Peritoneum (tissue), 1 donor: Measurements from ENCODE around the genes C3orf49 and PRICKLE2.

- PRO-cap, result no peak
These were observed 3.0 kb downstream of the CADPS start for GRCh38 chr3:62872187-62872692.

GRCh38 chr3:63159487-63159840 is 118.6 kb upstream of the SYNPR start:
- PRO-cap, result no peak

DNA sequence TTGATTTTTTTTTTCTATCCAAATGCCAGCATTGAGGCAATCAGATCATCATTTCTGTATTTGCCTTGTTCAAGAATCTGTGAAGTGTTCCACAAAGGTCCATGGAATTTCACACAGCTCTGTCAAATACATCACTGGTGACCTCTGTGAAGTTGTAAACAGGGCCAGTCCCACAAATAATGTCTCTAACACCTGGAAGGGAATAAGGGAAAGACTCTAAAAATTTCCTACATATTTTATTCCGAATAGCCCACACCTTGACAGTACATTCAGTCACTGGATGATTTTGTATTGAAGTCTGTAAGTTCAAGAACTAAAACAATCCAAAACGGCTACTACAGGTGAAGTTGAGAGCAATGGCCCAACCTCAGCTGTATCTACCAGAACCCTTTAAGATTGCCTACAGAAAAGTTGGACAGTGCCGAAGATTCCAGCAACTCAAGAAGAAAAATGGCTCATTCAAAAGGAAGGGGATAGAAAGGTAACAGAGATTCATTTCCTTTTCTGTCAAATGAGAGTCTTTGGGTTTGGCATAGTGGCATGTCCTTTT is at the start of gene C3orf49:
Gene C3orf49, plus strand, starts transcription at position 184 of the 550 bp plus-strand sequence.
- PRO-cap, result no peak

- PRO-cap, result bidirectional peak, plus-strand start at chr3:63912628, minus-strand start at chr3:63912536
These were observed 48.8 kb downstream of the ATXN7 start for GRCh38 chr3:63912333-63912952.

DNA sequence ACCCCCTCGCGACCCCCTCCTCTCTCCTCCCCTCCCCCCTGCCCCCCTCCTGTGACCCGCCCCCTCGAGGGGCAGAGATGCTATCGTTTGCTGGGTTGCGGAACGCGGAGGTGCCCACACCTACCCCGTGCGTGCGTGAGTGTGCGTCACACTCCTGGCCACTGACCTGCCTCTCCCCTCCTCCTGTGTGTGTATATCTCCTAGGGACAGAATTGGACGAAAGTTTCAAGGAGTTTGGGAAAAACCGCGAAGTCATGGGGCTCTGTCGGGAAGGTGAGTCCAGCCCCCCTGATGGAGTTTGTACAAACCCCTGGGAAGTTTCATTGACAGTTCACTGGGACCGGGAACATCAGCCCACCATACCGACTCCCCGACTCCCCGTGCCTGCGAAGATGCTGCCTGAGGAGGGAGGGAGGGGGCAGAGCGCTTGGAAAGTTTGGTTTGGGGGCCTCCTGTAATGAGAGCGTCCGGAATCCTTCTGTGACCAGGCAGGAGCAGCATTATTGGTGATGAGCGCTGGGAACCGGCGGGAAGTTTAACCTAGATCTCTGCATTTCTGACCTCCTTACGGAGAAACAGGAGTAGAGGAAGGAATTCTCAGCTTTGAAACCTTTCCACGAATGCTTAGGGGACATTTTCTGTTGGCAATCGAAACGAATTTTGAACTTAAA is 49.4 kb downstream of the ATXN7 start:
- PRO-cap, result no peak

DNA sequence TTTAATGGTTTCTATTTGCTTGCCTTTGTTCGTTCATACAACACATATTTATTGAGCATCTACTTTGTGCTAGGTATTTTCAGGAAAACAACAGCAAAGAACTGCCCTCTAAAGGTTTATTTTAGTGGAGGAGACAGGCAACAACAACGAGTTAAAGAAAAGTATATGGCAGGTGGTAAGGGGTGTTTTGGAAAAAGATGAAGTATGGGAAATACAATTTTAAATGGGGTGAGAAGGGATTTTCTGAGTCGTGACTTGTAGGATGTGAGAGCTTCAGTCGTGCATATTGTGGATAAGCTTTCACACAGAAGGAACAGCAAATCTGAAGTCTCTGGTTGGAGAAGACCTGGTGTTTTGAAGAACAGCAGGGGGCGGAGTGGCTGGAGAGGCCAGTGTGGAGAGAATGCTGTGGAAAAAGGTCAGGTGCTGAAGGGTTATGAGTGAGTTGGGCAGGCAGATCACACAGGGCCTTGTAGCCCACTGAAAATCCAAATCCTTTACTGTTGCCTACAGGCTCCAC is 62.5 kb downstream of the ATXN7 start:
- PRO-cap, result no peak

DNA sequence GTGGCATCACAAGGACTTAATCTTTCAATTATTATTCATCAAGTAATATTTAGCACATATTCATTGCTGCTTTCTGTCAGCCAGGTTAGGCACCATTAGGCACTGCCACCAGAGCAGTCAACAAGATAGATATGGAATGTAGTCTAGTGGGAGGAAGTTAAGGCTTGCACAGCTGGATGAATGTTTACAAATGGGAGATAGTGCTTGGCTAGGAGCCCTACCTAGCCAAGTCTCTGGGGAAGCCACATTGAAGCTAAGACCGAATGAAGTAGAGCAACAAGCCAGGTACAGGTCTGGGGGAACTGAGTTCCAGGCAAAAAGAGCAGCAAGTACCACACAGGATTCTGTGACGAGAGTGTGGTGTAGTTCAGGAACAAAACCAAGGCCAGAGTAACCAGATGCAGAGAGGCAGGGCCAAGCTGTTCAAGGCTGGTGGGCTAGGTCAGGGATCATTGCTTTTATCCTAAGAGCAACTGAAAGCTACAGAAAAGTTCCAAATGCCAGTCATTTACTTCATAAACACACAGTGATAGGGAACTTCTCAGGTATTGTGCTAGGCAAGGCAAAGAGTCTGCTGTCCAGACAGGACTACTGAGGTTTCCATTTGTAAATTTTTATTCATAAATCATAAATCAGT is 77.6 kb downstream of the PSMD6 start:
- PRO-cap, result no peak

GRCh38 chr3:63960319-63960913 is 62.9 kb downstream of the PSMD6 start:
- PRO-cap, result no peak

GRCh38 chr3:64017002-64017663 is 6.2 kb downstream of the PSMD6 start:
- PRO-cap, result no peak

DNA sequence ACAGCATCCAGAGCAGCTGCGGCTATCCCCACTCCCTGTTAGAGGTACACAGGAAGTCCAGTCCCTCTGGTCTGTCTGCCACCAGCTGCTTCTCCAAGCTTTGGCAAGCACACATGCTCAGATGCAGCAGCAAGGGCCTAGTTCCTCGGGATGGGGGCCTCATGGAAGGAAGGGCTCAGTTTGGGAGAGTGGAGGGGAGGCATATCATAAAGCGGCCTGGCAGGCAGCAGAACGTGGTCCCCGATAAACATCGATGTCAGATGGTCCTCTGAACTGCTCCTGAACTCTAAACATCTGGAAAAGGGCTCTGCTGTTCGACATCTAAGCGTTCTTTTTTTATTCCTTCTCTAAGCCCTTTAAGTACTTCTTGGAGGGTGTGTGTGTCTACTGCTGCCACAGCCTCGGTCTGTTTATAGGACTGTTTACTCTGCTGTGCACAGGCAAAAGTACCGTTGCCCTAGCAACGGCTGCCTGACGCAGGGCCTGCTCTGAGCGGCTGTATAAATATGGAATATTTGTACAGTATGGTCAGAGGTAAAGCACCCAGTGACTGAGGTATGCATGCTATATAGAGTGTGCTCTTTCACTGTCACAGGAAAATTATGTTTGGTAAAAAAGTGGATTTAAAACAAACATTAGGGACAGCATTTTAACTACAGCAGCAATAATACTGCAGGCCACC is 74.5 kb downstream of the PRICKLE2 start:
- PRO-cap, result no peak

DNA sequence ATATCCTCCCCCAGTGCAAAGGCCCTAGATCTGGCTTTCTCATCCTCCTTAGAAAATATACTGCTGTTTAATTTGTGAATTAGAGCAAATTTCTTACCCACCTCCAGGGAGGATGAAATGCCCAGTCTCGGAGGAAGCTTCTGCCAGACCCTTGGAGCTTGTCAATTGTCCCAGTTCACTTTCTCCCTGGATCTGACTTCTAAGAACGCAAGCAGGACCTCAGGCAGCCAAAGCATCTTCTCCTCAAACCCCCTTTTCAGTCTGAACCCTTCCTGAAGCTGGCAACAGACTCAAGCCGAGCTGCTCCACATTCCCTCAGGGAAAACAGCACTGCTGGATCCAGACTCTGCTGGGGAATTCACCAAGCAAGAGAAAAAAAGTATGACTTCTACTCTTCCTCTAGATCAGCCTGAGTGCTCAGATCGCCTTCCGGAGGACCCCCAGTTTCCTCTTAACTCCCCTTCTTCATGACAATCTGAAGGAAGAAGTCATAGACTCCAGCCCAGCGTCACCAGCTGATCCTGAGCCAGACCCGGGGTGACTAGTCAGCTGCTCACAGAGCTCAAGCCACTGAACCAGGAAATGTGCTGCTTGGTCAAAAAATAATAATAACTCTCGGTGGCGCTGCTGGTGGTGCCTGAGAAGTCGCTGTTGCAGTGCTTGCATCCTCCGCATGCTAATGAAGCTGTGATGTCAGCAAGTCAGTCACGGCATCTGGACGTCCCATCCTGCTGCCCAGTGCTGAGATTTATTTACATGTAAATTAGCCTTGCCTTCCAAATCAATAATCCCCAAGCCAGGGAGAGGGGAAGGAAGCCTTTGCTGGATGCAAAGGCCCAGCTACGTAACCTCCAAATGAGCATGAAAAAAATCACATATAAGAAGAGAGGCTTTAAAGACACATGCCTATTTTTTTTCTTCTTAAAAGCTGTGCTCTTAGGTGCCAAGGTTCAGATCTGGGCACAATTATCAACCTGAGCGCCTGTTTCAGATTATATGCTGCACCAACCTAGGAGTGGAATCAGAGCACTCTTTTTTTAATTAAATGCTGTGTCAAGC is at the start of gene PRICKLE2:
Gene PRICKLE2, minus strand, starts transcription at position 658 of the 1,059 bp plus-strand sequence.
- PRO-cap, result no peak

GRCh38 chr3:64444581-64445976 is 219.8 kb upstream of the PRICKLE2 start:
- PRO-cap, result no peak

- PRO-cap, result no peak
These were observed 141.1 kb downstream of the ADAMTS9 start for GRCh38 chr3:64546665-64547089.

DNA sequence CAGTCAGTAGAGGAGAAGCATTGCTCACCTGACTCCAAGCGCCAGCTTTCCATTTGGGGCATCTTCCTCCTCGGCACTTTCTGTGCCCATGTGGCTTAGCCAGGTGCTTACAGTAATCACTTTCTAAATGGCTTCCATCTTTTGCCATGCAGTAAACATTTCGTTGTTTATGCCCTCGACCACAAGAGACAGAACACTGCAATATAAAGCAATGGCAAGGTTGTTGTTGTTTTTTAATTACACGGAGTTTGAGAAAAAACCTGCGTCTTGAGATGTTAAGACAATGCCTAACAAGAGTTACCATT is 119.5 kb downstream of the ADAMTS9 start:
- PRO-cap, result no peak

DNA sequence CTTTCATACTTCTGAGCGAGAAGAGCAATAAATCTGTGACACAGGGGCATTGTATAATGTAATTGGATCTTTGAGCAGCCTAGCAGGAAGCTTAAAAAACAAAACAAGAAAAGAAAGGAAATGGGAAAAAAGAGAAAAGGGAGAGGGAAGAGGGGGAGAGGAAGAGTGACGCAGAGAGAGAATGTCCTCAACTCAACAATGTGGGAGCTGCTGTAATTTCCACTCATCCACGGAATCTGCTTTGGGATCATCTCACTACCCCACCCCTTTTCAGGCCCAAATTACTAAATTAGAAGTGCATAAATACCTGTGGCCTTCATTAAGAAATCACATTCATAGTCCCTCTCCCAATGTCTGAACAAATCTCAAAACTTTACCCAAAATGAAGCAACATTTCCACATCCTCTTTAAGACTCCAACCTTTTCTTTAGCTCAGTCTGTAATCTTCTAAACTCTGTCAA is 37.4 kb downstream of the ADAMTS9 start:
- PRO-cap, result no peak

DNA sequence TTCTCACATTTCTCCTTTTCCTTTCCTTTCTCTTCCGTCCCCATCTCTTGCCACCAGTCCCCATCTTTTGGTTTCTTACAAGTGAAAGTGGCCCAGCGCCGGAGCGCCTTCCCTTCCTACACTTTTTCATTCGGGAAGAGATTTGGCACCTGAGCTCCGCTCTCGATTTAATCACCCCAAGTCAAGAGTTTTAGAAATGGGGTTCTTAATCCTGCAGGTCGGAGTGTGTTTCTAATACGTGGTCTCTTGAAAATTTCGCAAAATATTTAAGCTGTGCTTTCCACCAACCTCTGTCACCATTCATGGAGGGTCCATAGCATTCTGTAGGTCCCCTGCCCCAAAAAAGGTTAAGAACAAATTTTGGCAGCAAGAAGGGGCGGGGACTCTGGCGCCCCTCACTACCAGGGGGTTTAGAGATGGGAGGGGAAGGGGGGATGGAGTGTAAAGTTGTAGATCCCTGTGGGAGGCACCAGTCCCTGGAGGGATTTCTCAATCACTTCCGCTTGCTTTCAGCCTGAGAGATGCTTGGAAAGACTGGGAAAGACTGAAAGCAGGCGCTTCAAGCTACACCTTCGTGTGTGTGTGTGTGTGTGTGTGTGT is 834 bp upstream of the ADAMTS9 start:
- PRO-cap, result no peak

DNA sequence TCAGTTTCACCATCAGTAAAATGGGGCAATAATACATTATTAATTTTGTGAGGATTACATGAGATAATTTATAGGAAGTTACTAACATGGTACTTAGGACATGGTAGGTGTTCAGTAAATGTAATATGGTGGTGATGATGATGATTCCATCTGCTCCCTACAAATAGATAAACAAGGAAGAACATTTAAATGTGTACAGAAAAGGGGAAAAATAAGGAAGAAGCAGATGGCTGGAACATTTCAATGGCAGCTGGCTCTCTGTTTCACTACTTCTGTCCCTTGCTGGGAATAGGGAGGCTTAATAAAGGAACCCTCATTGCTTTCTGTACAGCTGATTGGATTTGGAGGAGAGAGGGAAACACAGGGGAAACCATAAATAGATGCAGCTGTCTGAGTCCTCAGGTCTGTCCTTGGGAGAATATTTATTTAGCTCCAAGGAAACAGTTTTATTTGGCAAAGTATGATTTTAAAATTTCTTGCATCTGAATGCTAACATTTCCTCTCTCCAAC is 208.6 kb upstream of the ADAMTS9 start:
- PRO-cap, result no peak

DNA sequence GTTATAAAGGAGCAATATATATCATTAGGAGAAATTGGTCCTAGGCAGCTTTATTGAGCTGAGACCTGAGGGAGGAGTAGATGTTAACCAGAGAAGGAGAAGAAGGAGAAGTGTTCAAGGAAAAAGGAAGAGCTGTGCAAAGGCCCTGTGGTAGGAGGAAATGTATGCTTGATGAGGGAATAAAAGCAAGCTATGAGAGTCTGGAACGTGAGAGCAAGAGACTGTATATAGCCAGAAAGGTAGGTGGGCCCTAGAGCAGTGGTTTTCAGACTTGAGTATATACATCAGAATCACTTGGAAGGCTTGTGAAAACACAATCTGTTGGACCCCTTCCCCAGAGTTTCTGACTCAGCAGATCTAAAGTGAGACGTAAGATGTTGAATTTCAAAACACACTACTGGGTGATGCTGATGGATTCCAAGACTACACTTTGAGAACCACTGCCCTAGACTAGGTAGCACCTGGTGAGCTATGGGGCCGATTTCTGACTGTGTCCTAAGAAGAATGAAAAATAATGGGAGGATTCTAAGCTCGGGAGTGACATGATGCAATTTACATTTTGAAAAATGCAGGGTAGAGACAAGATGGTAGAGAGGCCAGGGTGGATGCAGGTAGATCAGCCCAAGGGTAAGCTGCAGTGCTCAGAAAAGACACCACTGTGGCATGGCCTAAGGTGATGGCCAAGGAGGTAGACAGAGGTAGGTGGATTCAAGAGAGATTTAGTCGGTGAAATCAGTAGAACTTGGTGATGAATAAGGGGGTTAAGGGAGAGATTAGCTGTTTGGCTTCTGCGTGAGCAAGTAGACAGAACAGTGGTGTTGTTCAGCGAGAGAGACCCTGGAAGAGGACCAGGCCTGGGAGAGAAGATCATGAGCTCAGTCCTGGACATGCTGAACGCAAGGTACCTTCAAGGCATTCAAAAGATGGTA is 342.5 kb upstream of the ADAMTS9 start:
- PRO-cap, result no peak

DNA sequence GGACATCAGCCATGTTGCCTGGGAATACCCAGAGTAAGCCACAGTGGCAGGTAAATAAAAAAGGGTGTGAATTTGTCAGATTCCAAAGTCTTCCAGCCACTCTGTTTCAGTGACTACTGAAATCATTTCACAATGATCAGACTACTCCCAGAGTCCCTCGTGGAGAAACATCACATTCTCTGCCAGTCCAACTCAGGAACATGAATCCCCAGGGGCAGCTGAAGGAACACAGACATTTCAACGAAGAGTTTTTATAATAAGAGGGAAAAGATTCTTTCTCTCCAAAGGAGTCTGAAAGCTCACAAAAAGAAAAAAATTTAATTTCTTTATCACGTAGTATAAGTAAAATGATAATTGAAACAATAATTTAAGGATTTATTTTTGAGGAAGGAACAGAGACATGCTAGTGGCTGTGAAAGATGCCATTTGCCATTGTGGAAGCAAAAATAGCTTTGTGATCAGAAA is 493.9 kb upstream of the ADAMTS9 start:
- PRO-cap, result no peak

DNA sequence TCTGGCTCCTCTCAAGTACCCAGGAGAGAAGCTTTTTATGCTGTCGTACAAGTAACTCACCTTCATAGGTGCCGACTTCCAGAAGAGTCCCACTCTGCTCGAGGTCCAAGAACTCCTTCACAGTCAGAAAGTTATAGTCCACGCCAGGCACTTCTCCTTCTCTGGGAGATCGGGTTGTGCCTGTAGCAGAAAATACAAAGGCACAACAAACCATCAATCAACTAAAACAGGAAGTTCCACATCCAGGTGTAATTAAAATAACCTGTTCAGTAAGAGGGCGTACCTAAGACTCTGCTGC is 545.3 kb downstream of the MAGI1 start:
- PRO-cap, result no peak